Osteoblast (primary cell): ENCODE measurements around the genes SLC22A13, SLC22A14 and SCN10A.

DNA sequence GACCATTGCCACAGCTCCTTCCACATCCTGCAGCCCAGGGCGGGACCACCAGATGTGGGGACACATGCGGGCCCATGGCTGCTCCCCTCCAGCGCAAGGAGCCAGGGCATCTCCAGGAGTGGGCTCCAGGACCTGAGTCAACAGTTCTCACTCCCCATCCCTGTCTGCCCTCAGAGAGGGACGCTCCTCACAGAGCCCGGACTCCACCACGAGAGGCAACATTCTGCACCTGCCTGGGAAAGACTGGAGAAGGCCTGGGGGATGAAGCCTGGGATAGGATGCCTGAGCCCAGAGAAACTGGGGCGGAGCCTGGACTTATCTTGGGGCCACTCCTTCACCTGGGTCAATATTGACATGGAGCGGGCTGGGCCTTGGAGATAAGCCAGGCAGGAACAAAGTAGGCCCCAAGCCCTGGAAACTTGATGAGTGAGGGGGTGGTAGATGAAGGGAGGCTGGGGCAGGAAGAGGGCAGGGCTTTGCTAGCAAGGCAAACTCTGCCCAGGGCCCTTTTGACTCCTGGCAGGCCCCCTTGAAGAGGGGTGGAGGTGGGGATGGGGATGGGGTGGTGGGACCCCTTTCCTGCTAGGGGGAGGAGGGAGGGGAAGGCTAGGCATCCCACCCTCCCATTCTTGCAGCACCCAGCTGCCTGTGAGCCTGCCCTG lies 3.7 kb upstream of the VILL start:
- CAGE, long polyA plus RNA, result no peak
- RRBS, result no CpG with 5 or more reads among the region's 8 CpGs

- CAGE, long polyA plus RNA, result no peak
- RRBS, result no CpG with 5 or more reads among the region's 20 CpGs
Measured at GRCh38 chr3:38003732-38004777, 13.5 kb downstream of the VILL start.

GRCh38 chr3:38015510-38016172 lies 13.8 kb downstream of the PLCD1 start:
- CAGE, long polyA plus RNA, result no peak
- RRBS, result no CpG with 5 or more reads among the region's 7 CpGs

- CAGE, long polyA plus RNA, result no peak
- RRBS, result no CpG with 5 or more reads among the region's 4 CpGs
Measured at GRCh38 chr3:38027981-38028703, 1.3 kb downstream of the PLCD1 start.

GRCh38 chr3:38154717-38155425 lies 10.5 kb upstream of the OXSR1 start:
- CAGE, long polyA plus RNA, result no peak
- RRBS, result no CpG with 5 or more reads among the region's 5 CpGs

DNA sequence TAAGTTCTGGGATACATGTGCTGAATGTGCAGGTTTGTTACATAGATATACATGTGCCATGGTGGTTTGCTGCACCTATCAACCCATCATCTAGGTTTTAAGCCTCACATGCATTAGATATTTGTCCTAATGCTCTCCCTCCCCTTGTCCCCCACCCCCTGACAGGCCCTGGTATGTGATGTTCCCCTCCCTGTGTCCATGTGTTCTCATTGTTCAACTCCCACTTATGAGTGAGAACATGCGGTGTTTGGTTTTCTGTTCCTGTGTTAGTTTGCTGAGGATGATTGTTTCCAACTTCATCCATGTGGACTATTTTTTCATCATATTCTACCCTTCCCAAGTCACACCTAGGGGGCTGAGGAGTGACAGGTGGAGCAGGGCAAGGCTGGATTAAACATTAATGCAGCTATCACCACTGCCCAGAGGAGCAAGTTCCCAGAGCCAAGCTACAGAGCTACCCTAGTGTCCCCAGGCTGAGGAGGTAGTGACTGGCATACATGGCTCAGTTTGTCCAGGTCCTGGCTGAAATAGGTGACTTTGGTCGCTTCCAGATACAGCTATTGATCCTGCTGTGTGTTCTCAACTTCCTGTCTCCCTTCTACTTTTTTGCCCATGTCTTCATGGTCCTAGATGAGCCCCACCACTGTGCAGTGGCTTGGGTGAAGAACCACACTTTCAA lies at the start of gene SLC22A13:
Gene SLC22A13 (plus strand): TSS at position 449 of the 679 bp plus-strand sequence.
- CAGE, long polyA plus RNA, result no peak
- RRBS, result no CpG with 5 or more reads among the region's 2 CpGs

- CAGE, long polyA plus RNA, result no peak
- RRBS, result no CpG with 5 or more reads among the region's 3 CpGs
Measured at GRCh38 chr3:38282109-38282418, at the start of gene SLC22A14. SLC22A14 (plus strand) TSS chr3:38282294.

DNA sequence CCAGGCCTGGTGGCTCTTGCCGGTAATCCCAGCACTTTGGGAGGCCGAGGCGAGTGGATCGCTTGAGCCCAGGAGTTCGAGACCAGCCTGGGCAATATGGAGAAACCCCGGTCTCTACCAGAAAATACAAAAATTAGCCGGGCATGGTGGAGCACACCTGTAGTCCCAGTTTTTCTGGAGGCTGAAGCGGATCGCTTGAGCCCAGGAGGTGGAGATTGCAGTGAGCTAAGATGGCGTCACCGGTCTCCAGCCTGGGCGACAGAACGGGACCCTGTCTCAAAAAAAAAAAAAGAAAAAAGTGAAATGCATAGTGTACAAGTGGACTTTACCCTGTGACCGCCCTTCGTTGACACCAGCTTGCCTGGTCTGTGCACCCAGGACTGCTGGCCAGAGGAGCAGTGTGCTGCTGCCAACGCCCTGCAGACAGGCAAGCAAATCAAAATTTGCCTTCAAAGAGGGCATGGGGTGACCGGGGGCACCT lies 853 bp downstream of the XYLB start:
- CAGE, long polyA plus RNA, result no peak
- RRBS, result no CpG with 5 or more reads among the region's 17 CpGs

GRCh38 chr3:38610888-38611214 lies 38.6 kb downstream of the SCN5A start:
- CAGE, long polyA plus RNA, result no peak
- RRBS, result no CpG with 5 or more reads among the region's 5 CpGs

DNA sequence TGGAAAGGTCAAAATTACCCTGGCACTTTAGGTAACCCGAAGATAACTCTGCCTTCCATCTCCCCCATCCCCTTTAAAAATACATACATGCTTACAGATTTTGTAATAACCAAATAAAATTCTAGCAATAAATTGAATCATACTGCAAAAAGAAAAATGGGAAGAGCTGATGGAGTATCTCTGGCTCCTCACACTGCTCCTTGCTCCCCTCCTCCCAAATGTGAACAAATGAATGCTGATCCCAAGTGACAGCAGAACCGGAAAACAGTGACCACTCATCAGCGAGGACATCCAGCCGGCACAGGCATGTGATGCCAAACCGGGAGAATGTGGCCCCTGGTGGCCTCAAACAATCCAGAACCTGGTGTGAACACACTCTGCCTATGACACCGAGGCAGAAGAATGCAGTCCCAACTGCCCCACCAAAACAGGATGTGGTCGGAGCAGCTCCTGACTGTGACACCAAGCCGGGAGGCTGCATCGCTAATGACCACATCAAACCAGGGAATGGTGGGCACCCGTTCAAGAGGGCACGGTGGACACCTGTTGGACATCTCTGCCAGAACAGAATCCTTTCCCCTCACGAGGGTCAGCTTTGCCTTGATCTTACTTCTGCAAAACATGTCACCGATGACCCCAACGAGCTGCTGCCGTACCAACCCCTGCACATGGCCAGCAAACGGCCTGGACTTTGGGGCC lies 15.4 kb downstream of the SCN5A start:
- CAGE, long polyA plus RNA, result no peak
- RRBS, result no CpG with 5 or more reads among the region's 16 CpGs

GRCh38 chr3:38816208-38816446 lies at the start of gene SCN10A:
SCN10A (minus strand) TSS chr3:38816217.
- CAGE, long polyA plus RNA, result no peak
- RRBS, result no CpG with 5 or more reads among the region's 5 CpGs

DNA sequence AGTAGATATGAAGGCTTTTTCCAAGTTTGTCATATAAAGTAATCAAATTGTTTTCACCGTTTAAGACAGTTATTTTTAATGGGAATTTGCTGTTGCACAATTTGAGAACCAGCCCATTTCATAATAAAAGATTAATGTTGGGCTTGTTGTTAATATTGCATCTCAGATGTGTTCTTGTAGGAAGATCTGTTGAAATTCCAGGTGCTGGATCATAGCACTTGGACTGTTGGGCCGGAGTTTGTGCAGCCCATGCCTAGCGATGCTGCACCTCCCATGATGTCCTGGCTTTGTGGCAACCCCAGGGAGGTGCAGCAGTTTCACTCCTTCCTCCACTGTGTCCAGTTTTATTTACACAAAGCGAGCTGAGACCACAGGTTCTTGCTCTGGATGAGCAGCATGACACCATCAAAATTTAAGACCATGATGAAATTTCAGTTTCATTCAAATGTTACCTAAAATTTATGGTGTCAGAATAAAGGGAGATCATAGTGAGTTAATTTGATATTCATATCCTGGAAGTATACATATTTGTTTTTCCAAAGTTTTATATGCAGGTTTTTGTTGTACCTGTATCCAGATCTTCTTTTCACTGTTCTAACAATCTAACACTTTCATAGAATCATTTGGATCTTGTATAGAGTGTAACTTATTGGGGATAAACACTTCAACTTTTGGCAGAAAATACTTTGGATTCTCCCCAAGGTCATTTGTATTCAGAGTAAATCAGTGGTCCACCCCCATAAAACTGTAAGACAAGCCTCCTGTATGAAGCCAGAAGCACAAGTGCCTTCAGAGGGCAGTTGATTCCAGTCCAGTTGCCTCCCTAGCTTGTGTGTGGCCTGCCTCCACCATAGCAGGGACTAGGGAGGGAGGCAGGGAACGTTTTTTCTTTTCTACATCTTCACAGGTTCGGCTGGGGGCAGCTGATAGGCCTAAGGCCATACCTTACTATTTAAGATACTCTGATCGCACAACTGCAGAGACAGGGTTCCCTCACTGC lies 12.0 kb downstream of the GORASP1 start:
- CAGE, long polyA plus RNA, result no peak
- RRBS, result no CpG with 5 or more reads among the region's 7 CpGs

- CAGE, long polyA plus RNA, result no peak
- RRBS, result no CpG with 5 or more reads among the region's 5 CpGs
Measured at GRCh38 chr3:39149408-39150094, 3.8 kb downstream of the CSRNP1 start.

- CAGE, long polyA plus RNA, result no peak
- RRBS, result no CpG with 5 or more reads among the region's 3 CpGs
Measured at GRCh38 chr3:39150873-39151186, 2.6 kb downstream of the CSRNP1 start.

DNA sequence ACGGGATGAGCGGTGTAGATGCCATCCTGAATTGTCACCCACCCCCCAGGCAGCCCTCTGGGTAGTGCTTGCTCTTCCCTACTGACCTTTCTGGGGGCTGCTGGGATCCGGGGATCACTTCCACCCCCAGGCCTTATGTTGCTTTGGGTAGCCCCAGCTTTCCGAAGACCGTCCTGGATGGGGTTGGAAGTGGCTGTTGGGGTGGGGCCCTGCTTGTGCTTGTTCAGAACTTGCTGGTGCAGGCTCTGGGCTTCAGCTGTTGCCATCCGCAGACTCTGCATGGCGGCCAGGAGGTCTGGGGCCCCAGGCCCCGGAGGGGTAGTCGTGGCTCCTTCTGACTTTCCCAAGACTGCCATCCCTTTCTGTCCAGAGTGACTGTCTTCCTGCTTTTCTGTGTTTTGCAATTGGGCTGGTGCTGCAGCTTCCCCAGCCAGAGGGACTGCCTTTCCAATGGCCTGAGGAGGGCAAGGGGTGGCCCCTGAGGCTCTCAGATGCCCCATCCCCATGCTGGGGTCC lies 6.3 kb downstream of the XIRP1 start:
- CAGE, long polyA plus RNA, result no peak
- RRBS, result no CpG with 5 or more reads among the region's 9 CpGs

- CAGE, long polyA plus RNA, result no peak
- RRBS, result no CpG with 5 or more reads among the region's 1 CpG
Measured at GRCh38 chr3:39250160-39250628, 29.6 kb downstream of the CX3CR1 start.

GRCh38 chr3:39384166-39384822 lies 1.1 kb downstream of the SLC25A38 start:
- CAGE, long polyA plus RNA, result start-site peak on the minus strand at chr3:39384246-39384291, 21 and 15 reads in 2 replicates
- RRBS, result under 1% methylated on average over 24 of the region's 49 CpGs

DNA sequence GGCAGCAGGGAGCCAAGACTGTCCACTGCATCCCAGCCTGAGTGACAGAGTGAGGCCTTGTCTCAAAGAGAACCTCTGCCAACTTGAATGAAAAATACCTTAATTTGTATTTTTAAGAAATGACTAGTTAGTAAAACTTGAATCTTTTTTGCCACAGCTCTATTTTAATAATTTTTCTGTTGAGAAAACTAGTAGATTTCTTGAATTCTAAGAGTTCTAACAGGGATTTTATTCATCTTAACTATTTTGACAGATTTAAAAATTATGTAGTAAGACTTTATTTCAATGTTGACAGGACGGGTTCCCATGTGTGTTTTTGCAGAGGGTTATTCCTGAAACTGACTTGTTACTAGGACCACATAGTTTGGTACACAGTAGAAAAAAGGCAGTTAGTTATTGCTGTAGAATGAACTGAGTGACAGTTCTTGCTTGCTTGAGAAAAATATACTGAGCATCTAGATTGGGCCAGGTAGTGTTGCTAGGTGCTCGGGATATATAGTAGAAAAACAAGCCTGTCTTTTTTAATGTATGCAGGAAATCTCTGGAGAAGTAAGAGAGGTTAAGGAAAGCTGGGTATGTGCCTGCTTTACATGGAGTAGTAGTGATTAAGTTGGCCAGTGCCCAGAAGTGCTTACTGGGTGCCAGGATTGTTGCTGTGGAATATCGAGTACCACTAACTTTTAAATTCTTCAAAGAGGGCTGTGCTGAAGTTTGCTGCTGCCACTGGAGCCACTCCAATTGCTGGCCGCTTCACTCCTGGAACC lies 3.7 kb downstream of the RPSA start:
- CAGE, long polyA plus RNA, result no peak
- RRBS, result no CpG with 5 or more reads among the region's 4 CpGs

- CAGE, long polyA plus RNA, result no peak
- RRBS, result 48% methylated on average over 3 of the region's 25 CpGs
Measured at GRCh38 chr3:39428761-39429301, 22.3 kb downstream of the RPSA start.

DNA sequence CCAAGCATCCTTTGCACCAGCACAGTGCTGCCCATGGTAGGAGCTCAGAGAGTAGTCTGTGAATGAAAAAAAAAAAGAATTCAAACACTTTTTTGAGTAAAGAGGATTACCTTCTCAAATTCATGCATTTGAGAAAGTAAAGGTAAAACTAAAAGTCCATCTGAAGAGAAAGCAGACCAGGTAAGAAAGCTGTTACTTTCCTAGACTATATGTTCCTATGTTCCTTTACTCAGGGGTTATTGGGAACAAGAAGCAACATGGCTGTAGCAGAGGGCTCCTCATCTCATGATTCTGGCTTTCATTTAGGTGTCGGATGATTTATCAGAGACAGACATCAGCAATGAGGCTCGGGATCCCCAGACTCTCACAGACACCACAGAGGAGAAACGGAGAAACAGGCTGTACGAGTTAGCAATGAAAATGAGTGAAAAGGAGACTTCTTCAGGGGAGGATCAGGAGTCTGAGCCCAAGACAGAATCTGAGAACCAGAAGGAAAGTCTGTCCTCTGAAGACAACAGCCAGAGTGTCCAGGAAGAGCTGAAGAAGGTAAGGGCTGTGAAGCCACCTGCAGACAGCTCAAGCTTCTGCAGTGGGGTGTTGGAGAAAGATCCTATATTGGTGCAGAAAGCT lies 99.8 kb upstream of the EIF1B start:
- CAGE, long polyA plus RNA, result no peak
- RRBS, result no CpG with 5 or more reads among the region's 4 CpGs